Pericardium fibroblast (primary cell): ENCODE data around the gene SNIP1.

DNA sequence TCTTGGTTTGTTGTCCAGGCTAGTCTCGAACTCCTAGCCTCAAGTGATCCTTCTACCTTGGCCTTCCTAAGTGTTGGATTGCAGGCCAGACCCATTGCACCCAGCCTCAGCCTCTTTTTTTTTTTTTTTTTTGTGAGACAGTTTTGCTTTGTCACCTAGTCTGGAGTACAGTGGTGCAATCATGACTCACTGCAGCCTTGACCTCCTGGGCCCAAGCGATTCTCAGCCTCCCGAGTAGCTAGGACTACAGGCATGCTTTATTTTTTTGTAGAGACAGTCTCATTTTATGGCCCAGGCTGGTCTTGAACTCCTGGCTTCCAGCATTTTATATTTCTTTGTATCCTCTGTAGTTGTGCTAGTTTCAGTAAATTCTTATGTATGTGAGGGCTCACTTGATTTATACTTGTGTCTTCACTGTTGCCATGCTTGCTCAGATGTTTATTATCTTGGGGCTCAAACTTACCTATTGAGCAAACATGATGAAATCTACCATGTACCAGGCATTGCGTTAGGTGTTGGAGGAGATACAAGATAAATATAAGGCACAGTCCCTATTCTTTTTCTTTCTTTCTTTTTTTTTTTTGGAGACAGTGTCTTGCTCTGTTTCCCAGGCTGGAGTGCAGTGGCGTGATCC, 24.2 kb downstream of the THRAP3 start:
- RAMPAGE, long total RNA, result no peak

DNA sequence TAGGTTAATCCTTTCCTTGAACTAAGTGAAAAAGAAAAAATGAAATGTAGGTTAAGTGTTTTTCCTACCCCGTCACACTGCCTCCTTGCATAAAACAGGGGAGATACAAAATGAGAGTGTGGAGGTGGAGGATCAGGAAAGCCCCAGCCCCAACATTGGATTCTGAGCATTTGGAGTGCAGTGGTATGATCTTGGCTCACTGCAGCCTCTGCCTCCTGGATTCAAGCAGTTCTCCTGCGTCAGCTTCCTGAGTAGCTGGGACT, 3.4 kb upstream of the SH3D21 start:
- RAMPAGE, long total RNA, result no peak

DNA sequence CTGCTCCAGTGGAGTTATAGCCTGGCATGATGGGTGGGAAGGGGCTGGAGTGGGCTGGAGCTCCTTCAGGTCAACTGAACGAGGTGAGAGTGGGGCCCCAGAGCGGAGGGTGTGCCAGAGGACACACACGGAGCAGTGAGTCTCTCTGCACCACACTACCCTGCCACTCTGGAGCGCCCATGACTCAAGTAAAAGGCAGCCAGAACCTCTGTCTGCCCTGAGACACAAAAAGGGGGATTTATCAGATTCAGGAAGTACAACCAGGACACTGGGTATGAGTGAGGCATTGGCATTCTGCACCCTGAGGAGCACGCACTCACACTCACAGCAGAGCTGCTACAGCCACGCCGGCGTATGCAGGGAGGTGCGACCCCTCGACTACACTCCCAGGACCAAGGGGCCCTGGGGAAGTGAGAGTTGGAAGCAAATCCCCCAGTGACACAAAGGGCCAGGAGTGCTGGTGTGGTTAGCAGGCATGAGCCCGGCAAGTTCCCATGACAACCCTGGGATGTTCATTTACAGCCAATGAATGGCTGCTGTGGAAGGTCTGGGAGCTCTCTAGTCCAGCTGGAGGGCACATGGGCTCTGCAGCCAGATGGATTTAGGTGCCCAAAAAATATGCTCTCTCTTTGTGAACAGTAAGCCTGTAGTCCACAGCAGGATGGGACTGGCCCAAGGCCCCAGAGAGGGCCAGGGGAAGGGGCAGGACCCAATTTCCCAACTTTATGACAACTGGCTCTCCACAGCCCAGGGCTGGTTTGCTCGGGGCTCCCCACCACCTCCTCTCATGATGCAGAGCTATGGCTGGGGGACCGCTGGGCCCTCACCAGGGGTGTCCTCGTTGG, 28.1 kb upstream of the EVA1B start:
- RAMPAGE, long total RNA, result no peak

GRCh38 chr1:36352814-36353485, 29.5 kb upstream of the EVA1B start:
- RAMPAGE, long total RNA, result no peak

DNA sequence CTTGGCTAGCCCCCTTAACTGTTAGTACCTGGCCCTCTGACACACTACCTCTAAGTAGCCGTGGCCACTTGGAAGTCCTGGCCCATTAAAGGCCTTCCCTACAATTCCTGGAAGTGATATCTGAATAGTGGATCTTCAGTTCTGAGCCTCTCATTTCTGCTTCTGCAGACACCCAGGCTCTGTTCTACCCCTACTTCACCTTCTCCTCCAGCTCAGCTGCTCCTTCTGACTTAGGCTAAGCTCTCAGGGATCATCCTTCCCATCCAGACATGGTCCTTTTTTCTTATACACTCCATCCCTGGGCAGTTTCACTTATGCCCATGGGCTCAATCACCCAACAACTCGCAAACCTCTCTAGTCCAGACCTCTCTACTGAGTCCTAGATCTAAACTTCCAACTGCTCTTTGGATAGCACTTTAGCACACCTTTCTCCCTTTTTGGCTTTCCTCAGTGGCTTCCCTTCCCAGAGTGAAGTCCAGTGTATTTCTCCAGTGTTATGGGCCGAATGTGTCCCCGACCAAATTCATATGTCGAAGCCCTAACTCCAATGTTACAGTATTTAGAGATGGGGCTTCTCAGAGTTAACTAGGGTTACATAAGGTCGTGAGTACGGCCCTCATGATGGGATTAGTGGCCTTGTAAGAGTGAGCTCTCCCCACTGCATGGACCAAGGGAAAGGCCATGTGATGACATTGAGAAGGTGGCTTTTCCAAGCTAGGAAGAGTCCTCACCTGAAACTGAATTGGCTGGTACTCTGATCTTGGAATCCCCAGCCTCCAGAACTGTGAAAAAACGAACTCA, 3.9 kb upstream of the OSCP1 start:
- RAMPAGE, long total RNA, result no peak

GRCh38 chr1:36464410-36464815, 229 bp upstream of the MRPS15 start:
- RAMPAGE, long total RNA, result no peak

DNA sequence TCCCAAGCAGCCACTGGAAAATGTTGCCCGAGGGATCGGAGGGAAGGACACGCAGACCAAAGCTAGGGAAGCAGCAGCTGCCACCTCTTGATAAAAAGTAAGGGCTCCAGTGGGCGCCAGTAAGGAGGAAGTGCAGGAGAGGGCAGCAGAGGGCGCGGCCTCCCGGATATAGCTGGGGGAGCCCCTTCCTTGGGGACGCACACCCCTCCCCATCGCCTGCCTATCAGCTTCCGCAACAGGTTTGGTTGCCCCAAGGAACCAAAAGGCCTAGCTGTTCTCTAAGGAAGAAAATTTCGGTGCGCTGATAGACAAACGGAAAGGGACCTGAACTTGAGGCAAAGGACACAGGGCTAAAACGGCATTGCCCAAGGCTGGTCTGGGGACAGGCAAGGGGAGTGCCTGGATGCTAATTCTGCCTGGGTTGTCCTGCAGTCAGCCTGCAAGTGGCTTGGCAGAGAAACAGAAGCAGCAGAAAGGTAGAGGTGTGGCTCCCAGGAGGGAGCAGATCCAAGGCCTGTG, 1.8 kb upstream of the GRIK3 start:
- RAMPAGE, long total RNA, result no peak

DNA sequence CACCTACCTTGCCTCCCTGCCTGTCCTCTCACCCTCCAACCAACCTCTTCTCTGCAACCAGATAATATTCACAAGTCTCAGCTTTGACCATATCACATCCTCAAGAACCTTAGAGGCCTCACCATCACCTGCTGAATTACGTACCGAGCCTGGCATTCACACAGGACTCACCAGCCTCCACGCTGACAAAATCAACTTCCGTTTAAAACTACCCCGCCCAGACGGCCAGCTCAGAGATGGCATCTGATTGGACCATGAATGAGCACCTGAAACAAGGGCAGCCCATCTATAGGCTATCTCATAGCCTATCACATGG, 50.7 kb upstream of the ZC3H12A start:
- RAMPAGE, long total RNA, result no peak

DNA sequence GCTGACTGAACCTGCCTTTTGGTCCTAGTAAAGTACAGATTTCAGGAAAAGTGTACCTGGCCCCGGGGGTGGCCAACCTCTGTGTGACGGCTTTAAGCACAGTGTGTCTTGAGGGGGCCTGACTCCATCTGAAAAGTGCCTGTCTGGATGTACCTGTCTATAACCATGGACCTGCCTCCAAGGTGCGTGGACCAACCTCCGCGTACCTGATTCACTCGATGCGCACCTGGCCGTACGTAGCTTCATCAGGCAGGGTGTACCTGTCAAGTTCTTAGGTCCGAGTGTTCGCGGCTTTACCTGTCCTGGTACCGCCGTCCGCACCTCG, 480 bp upstream of the ZC3H12A start:
- RAMPAGE, long total RNA, result no peak

DNA sequence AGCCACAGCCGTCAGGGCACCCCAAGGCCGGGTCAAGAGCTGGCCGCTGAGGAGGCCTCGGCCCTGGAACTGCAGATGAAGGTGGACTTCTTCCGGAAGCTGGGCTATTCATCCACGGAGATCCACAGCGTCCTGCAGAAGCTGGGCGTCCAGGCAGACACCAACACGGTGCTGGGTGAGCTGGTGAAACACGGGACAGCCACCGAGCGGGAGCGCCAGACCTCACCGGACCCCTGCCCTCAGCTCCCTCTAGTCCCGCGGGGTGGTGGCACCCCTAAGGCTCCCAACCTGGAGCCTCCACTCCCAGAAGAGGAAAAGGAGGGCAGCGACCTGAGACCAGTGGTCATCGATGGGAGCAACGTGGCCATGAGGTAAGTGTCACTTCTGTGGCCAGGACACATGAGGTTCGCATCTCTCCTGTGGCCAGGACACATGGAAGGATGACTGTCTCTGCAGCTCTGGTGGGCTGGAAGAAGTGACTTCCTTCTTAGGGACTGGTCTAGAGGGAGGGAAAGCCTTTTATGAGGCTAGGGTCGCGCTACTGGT, 1.3 kb downstream of the ZC3H12A start:
- RAMPAGE, long total RNA, result no peak

DNA sequence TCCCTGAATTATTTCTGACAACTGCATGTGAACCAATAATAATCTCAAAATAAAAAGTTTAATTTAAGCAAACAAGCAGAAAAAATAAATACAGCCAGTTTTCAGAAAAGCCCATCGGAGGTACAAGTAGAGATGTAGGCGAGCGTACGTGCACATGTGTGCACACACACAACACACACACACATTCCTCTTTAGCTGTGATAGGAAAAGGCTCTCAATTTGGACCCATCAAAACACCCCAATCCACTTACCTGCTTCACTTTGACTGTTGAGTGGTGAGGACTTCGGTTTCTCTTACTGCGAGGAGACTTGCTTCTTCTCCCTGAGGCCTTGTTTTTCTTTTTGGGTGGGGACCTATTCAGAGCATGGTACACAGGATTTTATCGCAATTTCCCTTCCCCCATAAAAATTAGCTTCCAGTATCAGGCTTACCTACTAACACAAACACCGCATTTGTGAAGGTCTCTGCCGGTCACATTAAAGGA, 1.7 kb downstream of the SNIP1 start:
- RAMPAGE, long total RNA, result no peak

GRCh38 chr1:37553777-37554602, at the start of gene SNIP1:
Gene SNIP1 (minus strand): TSS chr1:37554293.
- RAMPAGE, long total RNA, result start-site peak on the minus strand at chr1:37554244-37554299, 103 and 114 reads in 2 replicates

DNA sequence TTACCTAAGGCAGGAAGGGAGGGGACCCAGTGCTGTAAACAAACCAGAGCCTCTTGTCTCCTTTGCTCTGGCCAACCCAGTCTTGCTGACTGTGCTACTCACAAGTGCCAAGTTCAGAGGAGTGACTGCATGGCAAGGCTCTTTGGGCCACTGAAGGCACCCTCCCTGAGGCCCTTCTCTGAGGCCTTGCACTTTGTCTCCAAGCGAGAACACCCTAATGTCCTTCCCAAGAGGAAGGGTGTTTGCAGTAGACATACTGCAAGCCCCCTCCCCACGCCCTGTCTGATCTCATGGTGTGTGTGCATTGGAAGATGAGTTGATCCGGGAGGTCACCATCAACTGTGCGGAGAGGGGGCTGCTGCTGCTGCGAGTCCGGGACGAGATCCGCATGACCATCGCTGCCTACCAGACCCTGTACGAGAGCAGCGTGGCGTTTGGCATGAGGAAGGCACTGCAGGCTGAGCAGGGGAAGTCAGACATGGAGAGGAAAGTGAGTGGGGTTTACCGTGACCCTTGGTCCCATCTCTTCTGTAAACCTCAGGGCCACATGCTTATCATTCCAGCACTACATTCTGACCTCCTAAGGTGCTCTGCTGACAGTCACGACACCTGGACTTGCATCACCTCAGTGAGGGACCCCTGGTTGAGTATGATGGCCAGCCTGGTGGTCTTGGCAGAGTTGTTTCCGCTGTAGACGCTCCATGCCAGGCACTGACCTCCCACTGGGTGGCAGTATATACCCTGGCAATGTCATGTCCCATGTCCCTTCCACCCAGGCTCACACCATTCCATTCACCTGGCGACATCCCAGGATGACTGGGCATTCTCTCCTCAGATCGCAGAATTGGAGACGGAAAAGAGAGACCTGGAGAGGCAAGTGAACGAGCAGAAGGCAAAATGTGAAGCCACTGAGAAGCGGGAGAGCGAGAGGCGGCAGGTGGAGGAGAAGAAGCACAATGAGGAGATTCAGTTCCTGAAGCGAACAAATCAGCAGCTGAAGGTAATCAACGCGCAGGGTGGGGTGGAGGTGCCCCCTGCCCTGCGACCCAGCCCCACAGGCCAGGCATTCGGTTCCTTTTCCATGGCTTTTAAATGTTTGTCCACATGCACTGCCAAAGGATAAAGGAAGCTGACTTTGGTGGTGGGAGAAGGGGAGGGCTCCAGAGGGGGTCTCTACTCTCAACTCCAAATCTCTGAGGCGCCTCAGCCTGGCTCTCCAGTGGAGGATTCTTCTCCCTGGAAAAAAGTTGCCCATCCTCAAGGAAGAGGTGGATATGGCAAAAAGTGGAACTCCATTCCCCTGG, 5.0 kb downstream of the DNALI1 start:
- RAMPAGE, long total RNA, result no peak

- RAMPAGE, long total RNA, result no peak
Measured at GRCh38 chr1:38000253-38000817, 5.0 kb downstream of the FHL3 start.

DNA sequence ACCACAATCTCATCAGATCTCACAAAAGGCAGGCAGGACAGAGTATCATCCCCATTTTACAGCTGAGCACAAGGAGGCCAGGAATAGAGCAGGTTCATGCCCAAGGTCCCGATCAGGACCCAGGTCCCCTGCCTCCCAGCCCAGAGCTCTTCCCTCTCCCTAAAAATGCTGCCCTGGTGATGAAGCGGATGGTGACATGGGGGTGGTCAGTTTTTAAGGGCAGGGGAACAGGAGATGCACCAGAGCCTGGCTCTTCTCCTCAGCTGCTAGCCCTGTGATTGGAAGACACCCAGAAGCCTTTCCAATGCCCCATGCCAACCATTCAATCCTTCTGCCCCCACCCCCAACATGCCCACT, 1.7 kb downstream of the FHL3 start:
- RAMPAGE, long total RNA, result no peak

- RAMPAGE, long total RNA, result no peak
Measured at GRCh38 chr1:38003975-38004393, 1.3 kb downstream of the FHL3 start.

DNA sequence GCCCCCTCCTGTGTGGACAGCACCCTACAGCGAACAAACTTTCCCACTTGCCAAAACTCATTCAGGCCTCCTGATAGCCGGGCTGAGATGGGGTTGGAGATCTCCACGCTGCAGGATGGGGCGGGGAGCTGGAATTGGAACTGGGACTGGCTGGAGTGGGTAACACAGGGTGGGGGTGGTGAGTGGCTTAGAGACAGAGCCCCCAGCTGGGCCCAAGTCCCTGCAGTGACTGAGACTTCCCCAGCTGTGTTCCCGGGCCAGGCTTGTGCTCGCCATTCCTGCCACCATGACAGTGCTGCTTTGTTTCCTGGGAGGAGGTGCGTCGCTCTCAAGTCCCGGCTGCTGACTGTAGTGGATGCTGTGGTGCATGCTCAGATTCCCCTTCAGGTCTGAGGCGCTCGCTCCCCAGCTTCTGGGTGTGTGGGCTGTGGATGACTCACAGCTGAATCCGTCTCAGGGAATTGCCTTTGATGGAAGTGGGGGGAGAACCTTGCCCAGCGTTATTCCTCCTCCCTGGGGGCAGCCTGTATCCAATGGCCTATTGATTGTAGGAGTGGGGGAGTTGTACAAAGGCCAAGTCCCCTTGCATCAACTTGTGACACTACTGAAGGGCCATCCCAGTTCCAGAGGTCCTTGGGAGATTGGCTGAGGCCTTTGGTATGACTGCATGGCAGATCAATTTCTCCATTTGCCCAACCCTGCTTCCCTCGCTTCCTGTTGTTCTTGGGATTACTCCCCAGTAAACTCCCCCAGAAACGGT, 17.6 kb upstream of the POU3F1 start:
- RAMPAGE, long total RNA, result no peak

DNA sequence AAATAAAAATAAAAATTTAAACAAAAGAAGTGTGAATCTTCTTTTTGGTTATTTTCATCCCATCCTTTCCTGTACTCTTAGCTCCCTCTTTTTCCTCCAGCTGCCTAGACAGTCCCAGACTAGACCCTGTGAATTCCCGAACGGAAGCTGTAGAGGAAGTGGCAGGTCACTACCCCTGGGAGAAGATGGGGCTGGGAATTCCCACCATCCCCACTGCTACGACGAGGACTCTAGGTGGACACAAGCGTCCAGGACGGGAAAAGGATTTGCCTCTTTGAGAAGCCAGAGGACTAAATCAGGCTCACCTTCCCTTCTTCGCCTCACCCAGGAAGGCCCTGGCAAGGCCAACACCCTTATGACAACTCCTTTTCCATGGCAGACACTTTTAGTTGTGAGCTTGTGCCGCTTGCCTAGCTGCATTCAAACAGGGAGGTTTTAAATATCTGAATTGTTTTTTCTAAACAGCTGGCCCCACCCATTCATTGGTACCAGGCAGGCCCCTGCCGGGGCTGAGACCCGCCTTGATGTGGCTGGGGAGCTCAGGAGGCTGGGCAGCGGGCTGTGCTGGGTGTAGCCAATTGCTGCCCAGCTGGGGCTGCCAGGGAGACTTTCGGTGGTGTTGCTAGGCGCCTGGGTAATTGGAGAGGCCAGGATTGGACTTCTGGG, 12.4 kb downstream of the RHBDL2 start:
- RAMPAGE, long total RNA, result no peak

GRCh38 chr1:38993729-38994043, 2.6 kb downstream of the AKIRIN1 start:
- RAMPAGE, long total RNA, result no peak

- RAMPAGE, long total RNA, result no peak
Measured at GRCh38 chr1:39103634-39104331, 77.6 kb downstream of the NDUFS5 start.